GM12891 (cell line): ENCODE results near the gene OR56B2P.

- RRBS, result no CpG with 5 or more reads among the region's 6 CpGs
These were observed 15.4 kb downstream of the NAP1L4 start for GRCh38 chr11:2976590-2977175.

- RRBS, result no CpG with 5 or more reads among the region's 6 CpGs
These were observed 3.1 kb downstream of the NAP1L4 start for GRCh38 chr11:2989035-2989436.

GRCh38 chr11:2990953-2991704 is 1.0 kb downstream of the NAP1L4 start:
- RRBS, result no CpG with 5 or more reads among the region's 25 CpGs

DNA sequence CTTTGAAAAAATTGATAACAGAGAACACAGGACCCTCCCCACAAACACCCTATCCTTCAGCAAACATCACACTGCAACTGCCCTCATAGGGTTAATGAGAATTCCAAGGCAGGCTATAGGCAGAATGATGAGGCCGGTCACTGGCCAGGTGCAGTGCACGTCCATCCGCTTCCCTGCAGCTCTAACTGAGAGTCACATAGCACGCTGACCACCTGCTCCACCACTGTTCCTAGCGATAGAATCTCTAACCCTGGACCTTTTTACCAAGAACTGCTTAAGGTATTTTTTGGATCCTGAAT is 29.8 kb upstream of the NAP1L4 start:
- RRBS, result no CpG with 5 or more reads among the region's 5 CpGs

GRCh38 chr11:3127330-3127598 is 37.8 kb downstream of the OSBPL5 start:
- RRBS, result 61% methylated on average over 2 of the region's 10 CpGs

DNA sequence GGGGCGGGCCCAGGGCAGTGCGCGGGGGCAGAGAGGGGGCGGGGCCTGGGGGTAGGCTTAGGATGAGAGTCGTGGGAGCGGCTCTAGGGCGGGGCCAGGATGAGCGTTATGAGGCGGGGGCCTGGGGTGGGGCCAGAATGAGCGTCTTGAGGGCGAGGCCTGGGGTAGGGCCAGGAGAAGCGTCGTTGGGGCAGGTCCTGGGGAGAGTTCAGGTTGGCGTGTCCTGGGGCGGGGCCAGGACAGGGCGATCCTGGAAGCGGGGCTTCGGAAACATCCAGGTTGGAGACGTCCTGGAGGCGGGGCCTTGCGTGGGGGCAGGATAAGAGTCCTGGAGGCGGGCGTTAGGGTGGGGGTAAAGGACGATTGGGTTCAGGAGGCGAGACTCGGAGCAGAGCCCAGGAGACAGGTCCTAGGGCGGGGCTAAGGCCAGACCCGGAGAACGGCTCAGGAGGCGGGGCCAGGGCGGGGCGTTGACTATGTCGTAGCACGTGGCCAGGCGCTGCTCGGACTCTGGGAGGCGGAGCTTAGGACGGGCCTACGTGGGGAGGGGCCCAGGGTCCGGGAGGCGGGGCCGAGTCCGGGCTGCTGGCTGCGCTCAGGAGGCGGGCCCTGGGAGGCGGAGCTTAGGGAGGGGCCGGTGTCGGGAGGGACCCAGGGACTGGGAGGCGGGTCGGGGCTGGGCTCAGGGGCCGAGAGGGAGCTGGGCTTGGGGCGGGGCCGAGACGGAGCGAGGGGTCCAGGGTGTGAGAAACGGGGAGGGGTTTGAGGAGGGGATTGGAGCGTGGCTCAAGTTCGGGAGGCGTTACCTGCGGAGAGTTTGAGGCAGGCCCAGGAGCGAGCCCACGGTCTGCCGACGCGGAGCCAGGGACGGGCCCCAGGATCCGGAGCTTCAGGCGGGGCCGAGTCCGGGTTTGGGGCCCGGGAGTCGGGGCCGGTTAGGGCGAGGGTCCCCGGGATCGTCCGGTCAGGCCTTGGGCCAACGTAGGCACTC is 43.9 kb upstream of the ZNF195 start:
- RRBS, result no CpG with 5 or more reads among the region's 78 CpGs

GRCh38 chr11:3473510-3473715 is 94.5 kb upstream of the ZNF195 start:
- RRBS, result no CpG with 5 or more reads among the region's 10 CpGs

DNA sequence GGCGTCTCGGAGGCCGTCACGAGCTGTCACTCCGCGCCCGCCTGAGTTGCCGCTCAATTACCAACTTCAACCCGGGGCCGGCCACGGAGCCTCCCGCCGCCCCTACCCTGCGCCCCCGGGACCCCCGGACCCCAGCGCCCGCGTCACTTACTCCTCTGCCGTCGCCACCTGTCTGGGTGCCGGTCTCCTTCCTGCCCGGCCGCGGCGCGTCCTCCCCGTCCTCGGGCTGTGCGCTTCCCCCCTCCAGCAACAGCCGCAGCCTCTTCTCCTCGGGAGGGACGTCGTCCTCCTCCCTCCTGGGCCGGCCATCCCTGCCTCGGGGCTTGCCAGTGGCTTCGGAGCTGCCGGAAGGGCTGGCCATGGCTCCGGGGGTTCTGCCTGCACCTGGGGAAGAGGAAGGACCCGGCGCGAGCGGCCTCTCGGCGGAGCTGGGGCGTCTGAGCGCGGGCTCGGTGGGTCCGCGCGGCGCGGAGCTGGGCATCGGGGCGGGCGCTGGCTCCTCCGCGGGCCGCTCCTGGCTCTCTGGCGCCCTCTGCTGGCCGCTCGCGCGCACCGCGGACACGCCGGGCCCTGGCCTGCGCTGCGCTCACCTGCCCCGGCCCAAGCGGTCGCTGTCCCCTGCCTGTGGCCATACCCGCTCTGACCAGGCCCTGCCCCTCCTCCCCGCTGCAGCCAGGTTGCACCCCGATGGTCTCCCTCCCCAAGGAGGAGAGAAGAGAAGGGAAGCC is 60.9 kb downstream of the ART5 start:
- RRBS, result no CpG with 5 or more reads among the region's 77 CpGs

DNA sequence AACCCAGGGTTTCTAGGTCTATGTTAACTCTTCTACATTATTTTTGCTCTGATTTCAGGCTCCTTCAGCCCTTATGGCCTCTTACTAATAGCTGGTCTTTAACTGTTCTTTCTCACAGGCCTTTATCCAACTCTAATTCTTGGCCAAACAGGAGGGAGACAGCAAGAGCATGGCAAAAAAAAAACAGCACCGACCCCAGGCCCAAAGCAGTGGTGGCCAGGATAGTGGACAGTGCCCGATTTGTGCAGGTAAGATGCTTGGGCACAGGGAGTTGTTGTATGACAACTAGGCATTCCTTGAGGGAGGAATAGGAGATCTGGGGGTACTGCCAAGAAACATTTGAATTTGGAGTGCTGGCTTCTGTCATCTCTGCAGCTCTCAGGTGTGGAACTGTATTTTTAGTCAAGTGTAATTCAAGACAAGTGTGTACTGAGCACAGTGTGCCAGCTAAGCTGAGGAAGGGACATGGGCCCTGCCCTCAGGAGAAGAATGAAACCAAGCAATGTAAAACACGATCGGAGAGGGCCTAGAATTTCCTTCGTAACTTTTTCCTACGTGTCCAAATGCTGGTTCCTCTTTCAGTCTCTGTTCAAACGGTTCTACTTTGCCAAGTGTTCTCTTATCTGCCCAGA is 27.9 kb downstream of the ART5 start:
- RRBS, result no CpG with 5 or more reads among the region's 7 CpGs

DNA sequence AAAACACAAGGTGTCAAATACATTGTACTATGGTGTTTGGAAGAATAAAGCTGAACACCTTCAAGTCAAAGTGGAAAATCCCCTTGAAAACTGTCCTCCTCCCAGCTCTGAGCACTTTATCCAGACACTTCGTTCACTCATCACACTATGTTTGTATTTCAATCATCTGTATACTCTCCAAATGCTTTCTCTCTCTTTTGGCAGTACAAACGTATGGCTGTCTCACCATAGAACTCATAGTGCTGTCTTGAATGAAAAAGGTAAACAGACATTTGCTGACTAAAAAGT is 54.1 kb upstream of the CHRNA10 start:
- RRBS, result no CpG with 5 or more reads among the region's 2 CpGs

- RRBS, result no CpG with 5 or more reads among the region's 38 CpGs
These were observed 459 bp upstream of the NUP98 start for GRCh38 chr11:3797688-3798337.

GRCh38 chr11:3855271-3855509 is 274 bp upstream of the STIM1 start:
- RRBS, result no CpG with 5 or more reads among the region's 23 CpGs

DNA sequence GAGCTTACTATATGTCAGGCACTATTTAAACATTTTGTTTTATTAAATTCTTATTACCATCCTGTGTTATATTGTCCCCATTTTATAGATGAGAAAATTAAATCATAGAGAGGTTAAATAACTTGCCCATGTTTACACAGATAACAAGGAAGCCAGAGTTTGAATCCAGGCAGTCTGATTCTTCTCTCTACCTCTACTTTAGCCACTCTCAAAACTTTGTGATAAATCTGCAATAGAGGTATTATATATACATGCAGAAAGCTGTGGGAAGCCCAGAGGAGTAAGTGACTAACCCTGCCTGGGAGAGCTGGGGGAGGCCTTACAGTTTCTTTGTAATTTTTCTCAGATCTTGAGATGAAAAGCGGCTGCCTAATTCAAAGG is 4.8 kb downstream of the STIM1 start:
- RRBS, result no CpG with 5 or more reads among the region's 1 CpG

GRCh38 chr11:3860795-3861269 is 5.4 kb downstream of the STIM1 start:
- RRBS, result no CpG with 5 or more reads among the region's 2 CpGs

DNA sequence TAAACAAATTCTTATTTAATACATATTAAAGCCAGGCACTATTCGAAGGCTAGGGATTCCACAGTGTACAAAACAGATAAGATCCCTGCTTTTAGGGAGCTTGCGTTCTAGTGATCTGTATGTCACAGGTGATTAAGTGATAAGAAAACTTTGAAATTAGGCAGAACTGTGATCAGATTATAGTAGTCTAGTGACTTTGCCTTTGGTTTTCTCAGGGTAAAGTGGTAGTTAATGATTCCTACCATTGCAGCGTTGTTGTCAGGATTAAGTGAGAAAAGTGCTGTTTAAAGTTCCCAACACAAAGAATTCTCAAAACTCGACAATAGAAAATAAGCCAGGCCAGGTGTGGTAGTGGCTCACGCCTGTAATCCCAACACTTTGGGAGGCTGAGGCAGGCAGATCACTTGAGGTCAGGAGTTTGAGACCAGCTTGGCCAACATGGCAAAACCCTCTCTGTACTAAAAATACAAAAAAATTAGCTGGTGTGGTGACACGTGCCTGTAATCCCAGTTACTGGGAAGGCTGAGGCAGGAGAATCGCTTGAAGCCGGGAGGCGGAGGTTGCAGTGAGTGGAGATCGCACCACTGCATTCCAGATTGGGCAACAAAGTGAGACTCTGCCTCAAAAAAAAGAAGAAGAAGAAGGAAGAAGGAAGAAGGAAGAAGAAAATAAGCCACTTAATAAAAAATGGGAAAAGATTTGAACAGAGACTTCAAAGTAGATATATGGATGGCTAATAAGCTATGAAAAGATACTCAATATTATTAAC is 119.4 kb upstream of the RRM1 start:
- RRBS, result no CpG with 5 or more reads among the region's 10 CpGs

DNA sequence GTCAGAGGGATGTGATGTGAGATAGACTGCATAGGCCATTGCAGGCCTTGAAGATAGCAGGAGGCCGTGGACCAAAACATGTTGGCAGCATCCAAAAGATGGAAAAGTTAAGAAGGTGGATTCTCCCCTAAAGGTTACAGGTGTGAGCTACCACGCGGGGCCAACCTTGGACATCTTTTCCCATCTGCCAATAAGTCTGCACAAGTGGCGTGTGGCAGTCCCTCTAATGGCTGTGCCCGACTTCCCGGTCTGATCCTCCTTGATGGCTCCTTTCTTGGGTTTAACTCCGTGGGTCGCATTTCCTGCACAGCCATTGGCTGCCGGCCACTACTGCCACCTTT is 6.9 kb upstream of the OR52E2 start:
- RRBS, result 60% methylated on average over 4 of the region's 9 CpGs

DNA sequence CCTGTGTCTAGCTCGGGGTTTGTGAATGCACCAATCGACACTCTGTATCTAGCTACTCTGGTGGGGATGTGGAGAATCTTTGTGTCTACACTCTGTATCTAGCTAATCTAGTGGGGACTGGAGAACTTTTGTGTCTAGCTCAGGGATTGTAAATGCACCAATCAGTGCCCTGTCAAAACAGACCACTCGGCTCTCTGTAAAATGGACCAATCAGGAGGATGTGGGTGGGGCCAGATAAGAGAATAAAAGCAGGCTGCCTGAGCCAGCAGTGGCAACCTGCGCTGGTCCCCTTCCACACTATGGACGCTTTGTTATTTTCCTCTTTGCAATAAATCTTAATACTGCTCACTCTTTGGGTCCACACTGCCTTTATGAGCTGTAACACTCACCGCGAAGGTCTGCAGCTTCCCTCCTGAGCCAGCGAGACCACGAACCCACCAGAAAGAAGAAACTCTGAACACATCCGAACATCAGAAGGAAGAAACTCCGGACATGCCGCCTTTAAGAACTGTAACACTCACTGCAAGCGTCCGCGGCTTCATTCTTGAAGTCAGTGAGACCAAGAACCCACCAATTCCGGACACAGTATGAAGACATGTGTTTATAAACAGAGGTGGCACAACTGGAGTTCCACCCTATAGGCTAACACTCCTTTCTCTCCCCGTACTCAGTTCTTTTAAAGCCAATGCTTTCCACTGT is 1.1 kb downstream of the TRIM5 start:
- RRBS, result no CpG with 5 or more reads among the region's 17 CpGs

DNA sequence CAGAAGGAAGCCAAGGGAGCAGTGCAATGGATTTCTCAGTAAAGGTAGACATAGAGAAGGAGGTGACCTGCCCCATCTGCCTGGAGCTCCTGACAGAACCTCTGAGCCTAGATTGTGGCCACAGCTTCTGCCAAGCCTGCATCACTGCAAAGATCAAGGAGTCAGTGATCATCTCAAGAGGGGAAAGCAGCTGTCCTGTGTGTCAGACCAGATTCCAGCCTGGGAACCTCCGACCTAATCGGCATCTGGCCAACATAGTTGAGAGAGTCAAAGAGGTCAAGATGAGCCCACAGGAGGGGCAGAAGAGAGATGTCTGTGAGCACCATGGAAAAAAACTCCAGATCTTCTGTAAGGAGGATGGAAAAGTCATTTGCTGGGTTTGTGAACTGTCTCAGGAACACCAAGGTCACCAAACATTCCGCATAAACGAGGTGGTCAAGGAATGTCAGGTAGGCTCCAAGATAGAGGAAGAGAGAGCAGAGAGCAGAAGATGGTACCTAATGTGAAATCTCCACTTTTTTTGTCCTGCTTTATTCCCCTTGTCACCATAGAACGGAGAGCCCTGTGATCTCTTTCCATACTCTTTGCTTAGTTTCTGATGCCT is 6.7 kb downstream of the TRIM22 start:
- RRBS, result no CpG with 5 or more reads among the region's 5 CpGs

- RRBS, result no CpG with 5 or more reads among the region's 15 CpGs
These were observed 10.8 kb downstream of the TRIM22 start for GRCh38 chr11:5700245-5700870.

DNA sequence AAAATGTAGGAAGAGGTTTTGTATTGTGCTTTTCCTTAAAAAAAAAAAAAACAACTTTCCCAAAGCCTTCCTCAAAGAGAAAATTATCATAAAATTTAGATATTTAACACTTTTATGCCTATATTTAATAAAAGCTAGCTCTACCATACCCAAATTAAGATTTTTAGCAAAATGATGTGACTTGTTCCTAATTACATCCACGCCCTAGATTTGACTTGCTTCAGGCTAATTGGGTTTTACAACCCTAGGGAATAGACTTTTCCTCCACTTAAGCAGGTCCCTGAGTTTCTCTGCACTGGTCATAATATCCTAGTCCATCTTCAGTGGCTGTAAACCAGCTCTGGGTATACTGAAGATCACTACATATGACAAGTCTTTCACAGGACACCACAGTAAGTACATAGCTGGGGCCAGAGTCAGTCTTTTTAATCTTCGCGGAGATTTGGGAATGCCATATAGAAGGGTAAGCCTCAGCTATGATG is at the start of gene OR56B2P:
TSS of gene OR56B2P (plus strand) at position 306 of the 482 bp plus-strand sequence.
- RRBS, result no CpG with 5 or more reads among the region's 3 CpGs